Diencephalon (tissue), 2 donors: Measurements from ENCODE around the genes TIGD2 and PDLIM5.

DNA sequence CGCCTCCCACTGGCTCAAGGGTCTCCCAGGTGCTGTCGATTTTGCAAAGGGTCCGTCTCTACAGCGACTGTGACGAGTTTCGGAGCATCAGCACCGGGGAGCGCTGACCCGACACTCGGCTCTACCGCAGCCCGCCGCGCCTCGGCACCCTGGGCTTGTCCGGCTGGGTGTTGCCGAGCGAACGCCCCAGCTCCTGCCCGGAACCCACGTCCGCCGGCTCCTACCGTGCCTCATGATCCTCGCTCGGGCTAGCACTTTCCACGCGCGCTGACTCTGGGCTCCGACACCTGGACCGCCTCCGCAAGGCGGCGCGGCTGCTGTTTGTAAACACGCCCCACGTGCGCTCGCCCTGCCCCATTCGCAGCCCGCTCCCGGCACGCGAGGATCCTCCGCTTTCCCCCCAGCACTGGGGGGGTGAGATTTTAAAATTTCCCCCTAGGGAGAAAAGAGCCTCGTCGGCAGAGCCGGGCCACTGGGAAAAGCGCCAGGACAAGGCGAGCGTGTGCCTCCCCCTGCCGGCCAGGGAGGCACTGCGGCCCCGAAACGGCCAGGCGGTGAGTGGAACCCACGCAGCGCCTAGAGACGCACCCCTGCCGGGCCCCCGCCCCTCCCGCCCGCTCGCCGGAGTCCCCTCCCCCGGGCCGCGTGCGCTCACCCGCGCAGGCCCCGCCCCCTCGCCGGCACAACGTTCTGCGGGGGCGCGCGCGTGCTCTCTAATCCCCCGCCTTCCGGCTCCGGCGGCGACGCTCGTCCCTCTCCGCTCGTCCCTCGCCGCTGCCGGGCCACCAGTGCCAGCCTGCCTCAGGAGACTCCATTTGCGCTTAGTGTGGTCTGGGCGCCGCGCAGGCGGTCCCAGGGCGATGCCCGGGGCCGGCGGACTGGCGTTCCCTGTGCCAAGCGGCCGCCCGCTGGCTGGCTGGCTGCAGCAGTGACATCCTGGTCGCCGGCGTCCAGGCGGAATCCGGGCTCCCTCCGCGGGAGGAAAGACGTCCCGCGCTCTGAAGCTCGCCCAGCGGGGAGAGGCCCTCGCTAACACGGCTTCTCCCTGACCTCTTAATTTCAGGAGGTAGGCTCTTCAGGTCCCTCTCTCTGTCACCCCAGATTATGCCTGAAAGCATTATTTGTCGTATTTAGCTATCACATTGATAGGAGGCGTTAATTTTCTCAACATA is at the start of gene TIGD2:
Gene TIGD2 (plus strand): TSS at position 716 of the 1,172 bp plus-strand sequence.
- RAMPAGE, long total RNA, result start-site peak on the minus strand centred at position 582 of the sequence, 84 bp wide, 21 and 32 reads in 2 replicates

DNA sequence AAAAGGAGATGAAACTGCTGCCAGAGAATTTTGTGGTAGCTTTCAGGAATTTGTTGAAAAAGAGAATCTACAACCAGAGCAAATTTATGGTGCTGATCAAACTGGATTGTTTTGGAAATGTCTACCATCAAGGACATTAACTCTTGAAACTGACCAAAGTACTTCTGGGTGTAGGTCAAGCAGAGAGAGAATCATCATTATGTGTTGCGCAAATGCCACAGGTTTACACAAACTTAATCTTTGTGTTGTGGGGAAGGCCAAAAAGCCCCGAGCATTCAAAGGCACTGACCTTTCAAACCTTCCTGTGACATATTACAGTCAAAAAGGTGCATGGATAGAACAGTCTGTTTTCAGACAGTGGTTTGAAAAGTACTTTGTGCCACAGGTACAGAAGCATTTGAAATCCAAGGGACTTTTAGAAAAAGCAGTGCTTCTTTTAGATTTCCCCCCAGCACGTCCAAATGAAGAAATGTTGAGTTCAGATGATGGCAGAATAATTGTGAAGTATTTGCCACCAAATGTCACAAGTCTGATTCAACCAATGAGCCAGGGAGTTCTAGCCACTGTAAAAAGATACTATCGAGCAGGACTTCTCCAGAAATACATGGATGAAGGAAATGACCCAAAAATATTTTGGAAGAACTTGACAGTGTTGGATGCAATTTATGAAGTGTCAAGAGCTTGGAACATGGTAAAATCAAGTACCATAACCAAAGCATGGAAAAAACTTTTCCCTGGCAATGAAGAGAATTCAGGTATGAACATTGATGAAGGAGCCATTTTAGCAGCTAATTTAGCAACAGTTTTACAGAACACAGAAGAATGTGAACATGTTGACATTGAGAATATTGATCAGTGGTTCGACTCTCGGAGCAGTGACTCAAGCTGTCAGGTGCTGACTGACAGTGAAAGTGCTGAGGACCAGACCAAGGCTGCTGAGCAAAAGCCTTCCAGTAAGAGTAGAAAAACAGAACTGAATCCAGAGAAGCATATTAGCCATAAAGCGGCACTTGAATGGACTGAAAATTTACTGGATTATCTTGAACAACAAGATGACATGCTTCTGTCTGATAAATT is 2.4 kb downstream of the TIGD2 start:
- RAMPAGE, long total RNA, result no peak

GRCh38 chr4:89284453-89285201 is 23.0 kb downstream of the GPRIN3 start:
- RAMPAGE, long total RNA, result no peak

DNA sequence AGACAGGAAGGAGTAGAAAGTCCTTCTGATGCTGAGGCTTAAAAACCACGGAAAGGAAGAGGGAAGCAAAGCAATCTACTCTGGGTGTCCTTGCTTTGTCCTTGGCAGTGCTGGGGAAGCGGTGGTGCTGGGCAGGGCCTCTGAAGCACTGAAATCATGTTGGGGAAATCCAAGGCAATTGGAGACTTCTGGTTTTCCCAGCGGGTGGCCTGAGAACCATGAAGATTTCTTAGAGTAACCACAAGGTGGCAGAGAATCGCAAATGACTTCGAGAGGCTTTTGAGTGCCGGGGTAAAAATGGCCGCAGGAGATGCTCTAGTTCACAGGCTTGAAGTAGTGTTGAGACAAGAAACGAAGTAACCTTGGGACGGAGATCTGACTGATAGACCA is 130.5 kb upstream of the GPRIN3 start:
- RAMPAGE, long total RNA, result no peak

- RAMPAGE, long total RNA, result no peak
These were observed 318 bp upstream of the CCSER1 start for GRCh38 chr4:90126989-90127163.

DNA sequence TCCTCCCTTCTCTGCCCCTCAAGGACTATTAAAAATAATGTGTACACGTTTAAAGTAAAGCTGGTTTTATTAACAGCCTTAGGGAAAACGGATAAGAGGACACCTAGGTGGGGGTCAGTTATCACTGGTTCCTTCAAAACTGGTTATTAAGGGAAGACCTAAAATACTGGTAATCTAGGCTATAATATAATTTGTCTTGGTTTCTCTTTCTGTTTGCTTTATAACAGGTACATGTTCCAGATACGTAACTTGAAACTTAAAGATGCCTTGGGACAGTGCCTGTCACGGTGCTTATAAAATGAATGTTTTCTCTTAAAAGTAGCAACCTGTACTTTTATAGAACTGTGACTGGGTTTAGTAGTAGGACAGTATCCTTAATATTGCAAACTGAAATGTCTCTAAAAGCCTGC is 1.9 kb downstream of the CCSER1 start:
- RAMPAGE, long total RNA, result no peak

DNA sequence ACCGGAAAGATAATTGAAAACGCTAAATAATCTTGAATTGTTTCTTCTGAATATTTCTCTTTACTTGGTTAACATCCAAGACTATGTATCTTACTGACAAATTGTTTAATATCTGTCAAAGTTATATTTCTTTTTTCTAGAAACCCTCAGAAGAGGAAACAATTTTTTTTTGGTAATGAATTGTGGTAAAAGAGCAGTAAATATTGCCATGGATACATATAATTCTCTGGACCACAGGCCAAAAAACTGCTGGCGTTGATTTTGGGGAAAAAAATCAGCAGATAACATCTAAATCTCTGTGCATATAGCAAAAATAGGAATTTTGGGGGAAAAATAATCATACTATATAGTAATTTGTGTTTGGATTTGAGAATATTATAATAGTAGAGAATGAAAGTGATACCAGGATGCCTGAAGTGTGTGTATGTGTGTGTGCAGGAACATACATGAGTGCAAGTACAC is 518.7 kb downstream of the CCSER1 start:
- RAMPAGE, long total RNA, result no peak

GRCh38 chr4:92274514-92275287 is 29.1 kb upstream of the GRID2 start:
- RAMPAGE, long total RNA, result no peak

- RAMPAGE, long total RNA, result no peak
These were observed 138.3 kb downstream of the GRID2 start for GRCh38 chr4:92441969-92442604.

DNA sequence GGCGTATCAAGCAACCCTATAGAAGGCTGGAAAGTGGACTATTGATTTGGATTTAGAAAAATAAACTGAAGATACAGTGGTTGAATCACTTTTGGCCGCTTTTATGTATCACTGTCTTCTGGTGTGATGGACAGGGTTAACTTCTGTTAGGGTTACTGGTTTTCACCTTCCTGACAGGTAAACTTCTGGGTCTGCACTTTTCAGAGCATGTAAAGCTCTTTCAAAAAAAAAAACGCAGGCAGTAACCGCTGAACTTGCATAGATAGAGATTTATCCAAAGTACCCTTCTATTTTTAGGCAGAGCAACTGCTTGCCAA is 488 bp upstream of the PDLIM5 start:
- RAMPAGE, long total RNA, result no peak

- RAMPAGE, long total RNA, result start-site peak on the plus strand at chr4:94451864-94451968, 219 and 354 reads in 2 replicates
These were observed at the start of gene PDLIM5 for GRCh38 chr4:94451616-94452547. Gene PDLIM5 (plus strand): TSS chr4:94451942.

DNA sequence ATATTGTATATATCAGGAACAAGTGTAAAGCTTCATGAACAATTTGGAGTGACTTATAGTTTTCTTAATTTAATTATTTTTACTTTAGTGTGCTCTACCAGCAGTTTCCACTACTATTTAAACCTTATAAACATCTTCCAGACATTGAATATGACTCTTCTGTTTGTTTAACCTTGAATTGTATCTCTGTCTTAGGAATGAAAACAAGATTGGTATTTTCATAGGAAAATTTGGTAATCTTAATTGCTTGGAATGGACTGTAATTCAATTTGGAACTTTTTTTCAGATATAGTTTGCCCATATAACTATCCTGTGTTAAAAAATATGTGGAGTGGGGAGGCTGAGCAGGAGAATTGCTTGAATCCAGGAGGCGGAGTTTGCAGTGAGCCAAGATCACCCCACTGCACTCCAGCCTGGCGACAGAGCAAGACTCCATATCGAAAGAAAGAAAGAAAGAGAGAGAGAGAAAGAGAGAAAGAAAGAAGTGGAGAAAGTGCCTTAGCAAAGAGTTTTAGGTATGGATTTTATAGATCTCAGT is 242.4 kb downstream of the BMPR1B start:
- RAMPAGE, long total RNA, result no peak

DNA sequence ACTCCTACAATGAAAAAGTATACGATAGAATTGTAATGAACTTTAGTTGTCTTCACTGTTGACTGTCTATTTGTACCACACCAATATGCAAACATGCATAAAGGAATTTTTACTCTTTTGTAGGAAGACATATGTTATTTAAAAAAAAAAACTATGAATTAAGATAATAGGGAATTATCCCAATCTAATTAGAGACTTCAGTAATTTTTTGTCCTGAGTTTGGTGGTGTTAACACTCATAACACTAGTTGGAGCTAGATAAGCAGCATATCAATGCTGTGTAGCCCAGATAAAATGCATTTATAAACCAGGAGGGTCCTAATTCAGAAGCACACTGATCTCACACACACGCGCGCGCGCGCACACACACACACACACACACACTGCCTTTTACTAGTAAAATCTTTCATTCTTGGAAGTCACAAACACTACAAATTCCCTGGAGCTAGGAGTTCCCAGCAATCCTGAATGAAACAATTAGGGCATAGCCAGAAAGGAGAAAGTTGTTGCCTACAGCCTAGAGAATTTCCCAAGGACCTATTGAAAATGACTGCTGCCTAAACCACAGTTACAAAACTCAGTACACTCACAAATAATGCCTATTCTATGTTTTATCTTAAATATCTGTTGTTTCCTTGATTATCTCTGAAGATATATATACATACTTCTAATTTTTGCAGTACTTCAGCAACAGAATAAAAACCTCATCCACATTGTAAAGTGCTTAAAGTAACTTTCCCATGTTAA is 3.2 kb downstream of the UNC5C start:
- RAMPAGE, long total RNA, result no peak

DNA sequence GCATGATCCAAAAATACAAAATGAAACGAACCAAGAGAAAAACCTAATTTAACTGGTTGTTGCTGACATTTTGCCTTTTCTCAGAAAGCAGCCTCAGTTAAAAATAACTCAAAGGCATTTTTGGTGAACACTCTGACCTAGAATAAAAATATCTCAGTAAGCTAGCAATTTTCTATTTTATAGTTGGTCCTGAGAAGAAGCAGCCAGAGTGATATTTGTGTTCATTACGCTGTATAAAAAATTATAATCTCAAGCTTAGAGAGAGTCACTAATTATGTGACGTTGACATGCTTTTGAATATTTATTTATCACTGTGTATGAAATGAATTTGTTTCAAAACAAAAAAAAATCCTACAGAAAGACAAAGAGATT is 74.2 kb upstream of the UNC5C start:
- RAMPAGE, long total RNA, result no peak

DNA sequence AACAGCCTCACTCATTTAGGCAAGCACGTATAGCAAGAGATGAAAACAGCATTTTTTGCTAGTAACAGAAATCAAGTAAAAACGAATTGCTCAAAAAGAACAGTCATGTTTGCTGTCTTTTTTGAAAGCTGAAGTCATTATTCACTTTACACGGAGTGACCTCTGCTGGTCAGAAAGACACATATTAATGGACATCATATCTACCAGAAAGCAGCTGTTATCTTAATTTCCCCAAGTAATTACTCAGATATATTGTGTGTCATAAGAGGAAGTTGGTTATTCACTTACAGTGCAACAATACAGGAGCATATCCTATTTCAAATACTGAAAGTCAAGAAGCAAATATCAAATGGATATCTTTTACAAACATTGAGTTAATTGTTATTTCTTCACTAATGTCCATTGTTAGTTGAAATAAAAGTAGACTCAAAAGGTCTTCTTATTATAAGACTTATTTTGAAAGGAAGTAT is 422.1 kb downstream of the STPG2 start:
- RAMPAGE, long total RNA, result no peak

GRCh38 chr4:98315694-98316341 is 54.6 kb downstream of the RAP1GDS1 start:
- RAMPAGE, long total RNA, result no peak

DNA sequence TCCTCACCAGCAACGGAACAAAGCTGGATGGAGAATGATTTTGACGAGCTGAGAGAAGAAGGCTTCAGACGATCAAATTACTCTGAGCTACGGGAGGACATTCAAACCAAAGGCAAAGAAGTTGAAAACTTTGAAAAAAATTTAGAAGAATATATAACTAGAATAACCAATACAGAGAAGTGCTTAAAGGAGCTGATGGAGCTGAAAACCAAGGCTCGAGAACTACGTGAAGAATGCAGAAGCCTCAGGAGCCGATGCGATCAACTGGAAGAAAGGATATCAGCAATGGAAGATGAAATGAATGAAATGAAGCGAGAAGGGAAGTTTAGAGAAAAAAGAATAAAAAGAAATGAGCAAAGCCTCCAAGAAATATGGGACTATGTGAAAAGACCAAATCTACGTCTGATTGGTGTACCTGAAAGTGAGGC is 59.7 kb downstream of the RAP1GDS1 start:
- RAMPAGE, long total RNA, result no peak

GRCh38 chr4:99043252-99043828 is 45.2 kb downstream of the ADH5 start:
- RAMPAGE, long total RNA, result no peak

- RAMPAGE, long total RNA, result no peak
These were observed 14.5 kb upstream of the ADH5 start for GRCh38 chr4:99103020-99103513.

GRCh38 chr4:99124885-99125607 is 19.1 kb downstream of the ADH4 start:
- RAMPAGE, long total RNA, result no peak